Measurements from ENCODE around the gene GRHL3.

DNA sequence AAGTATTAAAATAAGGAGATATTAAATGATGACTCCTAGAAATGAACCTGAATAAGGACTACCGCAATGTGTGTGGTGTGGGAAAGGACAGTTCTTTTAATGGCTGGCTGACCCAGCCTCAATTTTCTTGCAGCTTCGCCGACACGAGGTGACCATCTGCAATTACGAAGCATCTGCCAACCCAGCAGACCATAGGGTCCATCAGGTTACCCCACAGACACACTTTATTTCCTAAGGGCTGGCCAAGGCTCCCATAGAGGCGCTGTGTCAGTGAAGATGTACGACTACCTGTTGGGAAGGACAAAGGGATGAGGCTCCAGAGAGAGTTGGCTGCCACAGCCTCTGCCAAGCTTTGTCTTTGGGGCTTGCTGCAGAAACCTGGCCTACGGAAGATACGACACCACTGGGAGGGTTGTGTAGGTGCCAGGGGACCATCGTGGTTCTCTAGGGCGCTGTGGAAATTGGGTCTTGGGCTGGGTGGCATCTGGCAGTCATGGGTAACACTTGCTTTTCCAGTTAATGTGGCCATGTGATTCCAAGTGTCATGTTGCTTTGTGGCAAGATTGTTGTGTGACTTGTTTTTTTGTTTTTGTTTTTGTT, 3.7 kb upstream of the LYPLA2 start:
- PRO-cap = no peak
- RAMPAGE, long total RNA, 3 experiments = no peak in any of the 3 experiments

- PRO-cap = no peak
- RAMPAGE, long total RNA, 3 experiments = no peak in any of the 3 experiments
Observed at GRCh38 chr1:23797896-23799261, 2.2 kb downstream of the GALE start.

GRCh38 chr1:23868843-23869172, 718 bp upstream of the FUCA1 start:
- PRO-cap = no peak
- RAMPAGE, long total RNA, 3 experiments = no peak in any of the 3 experiments

- PRO-cap = no peak
- RAMPAGE, long total RNA, 3 experiments = no peak in any of the 3 experiments
Observed at GRCh38 chr1:23974621-23975309, 5.4 kb downstream of the SRSF10 start.

DNA sequence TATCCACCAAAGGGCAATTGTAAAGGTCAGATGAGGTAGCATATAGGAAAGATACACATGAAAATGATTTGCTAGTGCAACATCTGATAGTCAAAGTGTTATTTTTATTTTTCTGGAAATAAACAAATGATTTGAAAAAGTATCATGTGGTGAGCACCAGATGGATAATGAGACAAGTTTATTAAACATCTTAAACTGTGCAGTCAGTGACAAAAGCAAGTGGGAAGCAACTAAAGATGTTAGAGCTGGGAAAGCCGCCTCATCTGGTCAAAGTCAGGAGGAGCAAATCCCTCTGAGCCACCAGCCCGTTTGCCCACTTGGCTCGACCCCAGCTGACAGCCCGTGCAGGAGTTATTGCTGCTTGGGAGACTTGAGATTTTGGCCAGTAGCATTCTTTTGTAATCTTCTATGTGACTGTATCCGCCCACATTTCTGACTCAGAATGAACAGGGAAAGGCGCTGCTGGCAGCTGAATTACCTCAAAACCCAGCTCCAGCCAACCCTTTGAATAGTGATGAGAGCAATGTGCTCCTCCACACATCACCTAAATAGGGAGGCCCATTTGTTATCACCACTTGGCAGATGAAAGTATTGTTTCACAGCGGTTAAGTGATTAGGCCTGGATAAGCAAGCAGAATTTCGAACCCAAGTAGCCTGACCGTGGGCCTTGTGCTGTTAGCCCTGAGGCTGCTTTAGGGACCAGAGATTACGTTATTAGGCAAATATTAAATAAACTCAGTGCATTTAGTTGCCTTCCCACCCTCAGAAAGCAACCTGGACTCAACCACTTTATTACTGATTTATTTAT, 65.7 kb downstream of the MYOM3 start:
- PRO-cap = no peak
- RAMPAGE, long total RNA, 3 experiments = no peak in any of the 3 experiments

GRCh38 chr1:24067975-24068513, 43.9 kb downstream of the MYOM3 start:
- PRO-cap = no peak
- RAMPAGE, long total RNA, 3 experiments = no peak in any of the 3 experiments

DNA sequence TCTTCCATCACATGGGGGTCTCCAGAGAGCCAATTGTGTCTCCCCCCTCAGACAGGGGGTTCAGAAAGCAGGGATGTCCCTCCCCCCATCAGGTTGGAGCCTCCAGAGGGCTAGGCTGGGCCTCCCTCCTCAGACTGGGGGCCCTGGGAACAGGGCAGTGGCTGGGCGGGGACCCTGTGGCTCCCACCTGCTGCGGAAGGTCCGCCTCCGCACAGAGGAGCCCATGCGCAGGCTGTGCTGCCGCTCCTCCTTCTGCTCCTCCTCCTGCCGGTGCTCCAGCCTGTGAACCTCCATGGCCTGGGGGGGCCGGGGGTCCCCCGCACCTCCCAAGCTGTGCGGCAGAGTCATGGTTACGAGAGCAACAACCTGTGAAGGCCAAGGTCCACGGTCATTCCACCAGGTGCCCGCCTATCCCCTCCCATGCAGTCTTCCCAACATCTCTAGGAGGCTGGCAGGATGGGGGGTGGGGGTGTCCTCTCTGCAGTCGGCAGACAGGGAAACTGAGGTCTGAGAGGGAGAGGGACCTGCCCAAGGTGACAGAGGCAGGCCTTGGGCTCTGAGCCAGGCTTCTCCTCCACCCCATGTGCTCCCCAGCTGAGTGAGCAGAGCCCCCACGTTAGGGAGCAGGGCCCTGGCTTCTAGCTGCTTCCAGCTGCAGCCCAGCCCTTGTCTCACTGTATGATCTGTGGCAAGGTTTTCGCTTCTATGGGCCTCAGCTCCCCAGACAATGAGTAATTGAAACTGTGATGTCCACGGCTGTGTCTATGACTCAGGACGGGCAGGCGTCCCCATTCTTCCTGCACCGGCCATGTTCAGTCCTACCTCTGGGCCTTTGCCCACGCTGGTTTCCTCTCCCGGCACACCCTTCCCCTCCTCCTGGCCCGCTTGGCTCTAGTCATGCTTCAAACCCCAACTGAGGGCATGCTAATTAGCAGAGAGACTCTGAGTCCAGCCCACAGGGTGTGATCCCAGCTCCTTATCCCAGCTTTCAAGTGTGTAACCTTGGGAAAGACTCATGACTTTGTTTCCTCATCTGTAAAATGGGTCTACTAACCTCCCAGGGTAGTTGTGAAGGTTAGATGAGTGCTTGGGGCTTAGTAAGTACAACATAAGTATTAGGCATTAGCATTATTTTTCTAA, 3.3 kb downstream of the MYOM3 start:
- PRO-cap = bidirectional peak, plus-strand start at position 815 of the sequence, minus-strand start at position 676 of the sequence
- RAMPAGE, long total RNA, 3 experiments = no peak in any of the 3 experiments

DNA sequence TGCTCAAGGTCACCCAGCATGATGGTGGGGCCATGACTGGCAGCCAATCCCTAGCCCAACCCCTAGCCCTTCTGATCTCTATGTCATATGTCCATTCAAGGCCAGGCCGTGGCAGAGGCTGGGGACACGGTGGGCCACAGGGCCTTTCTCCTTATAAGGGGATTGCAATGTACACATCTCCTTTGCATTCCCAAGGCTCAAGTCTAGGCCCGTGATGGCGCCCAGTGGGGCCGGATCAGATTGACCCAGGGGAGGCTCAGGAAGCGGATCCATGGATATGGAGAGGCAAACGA, 2.3 kb downstream of the MYOM3 start:
- PRO-cap = no peak
- RAMPAGE, long total RNA, 3 experiments = no peak in any of the 3 experiments

- PRO-cap = no peak
- RAMPAGE, long total RNA, 3 experiments = no peak in any of the 3 experiments
Observed at GRCh38 chr1:24186595-24187065, 459 bp downstream of the IFNLR1 start.

- PRO-cap = no peak
- RAMPAGE, long total RNA, 3 experiments = no peak in any of the 3 experiments
Observed at GRCh38 chr1:24199198-24199727, 12.2 kb upstream of the IFNLR1 start.

GRCh38 chr1:24203289-24203785, 16.2 kb upstream of the IFNLR1 start:
- PRO-cap = no peak
- RAMPAGE, long total RNA, 3 experiments = no peak in any of the 3 experiments

GRCh38 chr1:24319016-24320211, at the start of gene GRHL3:
Gene GRHL3, plus strand, starts transcription at chr1:24319357.
- PRO-cap = no peak
- RAMPAGE, long total RNA, 3 experiments = no peak in any of the 3 experiments

DNA sequence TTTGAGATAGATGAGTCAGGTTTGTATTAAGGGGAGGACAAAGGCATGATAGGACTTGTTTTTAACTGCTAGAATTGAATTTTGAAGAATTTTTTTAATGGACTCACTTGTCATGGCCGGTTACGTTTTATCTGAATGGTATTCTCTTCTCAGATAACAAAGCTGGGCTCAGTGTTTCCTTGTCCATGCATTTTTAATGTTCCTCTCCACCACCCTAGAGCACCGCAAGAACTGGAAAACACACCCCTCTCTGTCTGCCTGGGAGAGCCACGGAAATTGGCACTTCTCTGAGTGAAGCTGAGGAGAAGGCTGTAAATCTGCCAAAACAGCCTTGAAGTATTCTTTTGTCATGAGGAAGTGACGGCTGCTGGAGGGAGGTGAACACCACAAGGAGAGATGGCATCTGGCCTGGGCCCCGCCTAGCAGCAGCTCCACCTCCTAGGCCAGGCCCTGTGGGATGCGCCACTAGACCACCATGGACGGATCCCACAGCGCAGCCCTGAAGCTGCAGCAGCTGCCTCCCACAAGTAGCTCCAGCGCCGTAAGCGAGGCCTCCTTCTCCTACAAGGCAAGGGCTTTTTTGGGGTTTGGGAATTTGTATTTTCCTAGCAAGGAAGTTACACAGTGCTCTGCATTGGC, 3.6 kb downstream of the NIPAL3 start:
- PRO-cap = no peak
- RAMPAGE, long total RNA, 3 experiments = no peak in any of the 3 experiments

DNA sequence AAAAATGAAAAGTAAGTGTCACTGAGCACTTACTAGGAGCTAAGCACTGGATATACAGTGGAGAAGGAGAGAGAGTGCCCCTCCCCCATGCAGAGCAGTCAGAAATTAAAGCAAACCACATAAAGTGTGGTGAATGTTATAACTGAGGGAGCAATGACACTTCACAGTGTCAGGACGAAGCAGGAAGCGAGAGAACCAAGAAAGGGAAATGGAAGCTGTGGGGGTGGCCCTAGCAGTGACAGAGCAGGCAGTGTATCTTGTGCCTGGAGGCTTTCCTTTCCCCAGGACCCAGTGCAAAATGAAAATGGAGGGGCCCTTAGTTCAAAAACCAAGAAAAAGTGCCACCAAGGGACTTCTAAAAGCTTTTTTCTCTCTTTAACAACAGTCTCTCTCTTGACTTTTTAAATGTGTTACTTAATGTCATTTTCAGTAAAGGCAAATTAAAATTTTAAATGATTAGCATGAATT, 21.5 kb upstream of the RCAN3 start:
- PRO-cap = no peak
- RAMPAGE, long total RNA, 3 experiments = no peak in any of the 3 experiments

DNA sequence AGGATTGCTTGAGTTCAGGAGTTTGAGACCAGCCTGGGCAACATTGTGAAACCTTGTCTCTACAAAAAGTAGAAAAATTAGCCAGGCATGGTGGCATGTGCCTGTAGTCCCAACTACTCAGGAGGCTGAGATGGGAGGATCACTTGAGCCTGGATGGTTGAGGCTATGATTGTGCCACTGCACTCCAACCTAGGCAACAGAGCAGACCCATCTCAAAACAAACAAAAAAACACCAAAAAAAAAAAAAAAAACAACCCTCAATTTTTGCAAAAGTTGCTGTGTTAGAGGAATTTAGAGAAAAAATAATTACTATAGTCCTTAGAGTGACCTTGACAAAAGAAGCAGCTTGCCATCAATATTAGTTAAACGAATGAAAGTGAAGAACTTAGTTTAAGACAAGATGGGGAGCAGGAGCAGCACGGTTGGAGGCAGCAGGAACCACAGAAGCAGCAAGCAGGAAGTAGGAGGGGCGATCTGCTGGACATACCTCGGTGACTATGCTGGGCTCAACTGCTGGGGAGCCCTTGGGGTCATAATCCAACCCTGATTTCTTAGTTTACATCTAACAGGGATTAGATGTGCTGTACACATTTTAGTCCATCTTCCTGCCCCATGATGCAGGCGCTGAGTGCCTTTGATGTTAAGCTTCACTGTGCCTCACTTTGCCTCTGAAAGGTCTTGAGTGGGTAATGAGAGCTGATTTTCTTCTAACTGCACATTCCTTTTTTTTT, 1.5 kb upstream of the RCAN3 start:
- PRO-cap = no peak
- RAMPAGE, long total RNA, 3 experiments = no peak in any of the 3 experiments

- PRO-cap = no peak
- RAMPAGE, long total RNA, 3 experiments = no peak in any of the 3 experiments
Observed at GRCh38 chr1:24502019-24502644, 504 bp upstream of the RCAN3 start.

DNA sequence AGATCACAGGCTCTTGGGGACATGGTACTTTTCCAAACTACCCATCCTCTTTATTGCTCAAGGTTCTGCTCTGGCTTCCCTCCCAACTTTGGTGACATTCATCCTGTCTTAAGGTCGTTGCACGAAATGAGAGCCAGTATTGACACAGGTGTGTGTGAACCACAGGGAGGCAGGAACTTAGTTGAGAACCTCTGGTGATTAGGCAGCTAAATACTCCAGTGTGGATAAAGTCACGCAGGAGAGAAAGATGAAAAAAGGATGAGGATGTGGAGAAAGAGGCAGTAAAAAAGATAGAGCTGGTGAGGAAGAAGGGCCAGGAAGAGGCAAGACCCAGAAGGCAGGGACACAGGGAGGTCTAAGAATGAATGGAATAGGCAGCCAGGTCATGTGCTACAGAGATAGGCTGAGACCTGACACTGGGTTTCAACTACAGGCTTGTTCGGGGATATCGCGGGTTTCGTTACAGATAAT, 5.6 kb downstream of the RCAN3 start:
- PRO-cap = no peak
- RAMPAGE, long total RNA, 3 experiments = no peak in any of the 3 experiments

DNA sequence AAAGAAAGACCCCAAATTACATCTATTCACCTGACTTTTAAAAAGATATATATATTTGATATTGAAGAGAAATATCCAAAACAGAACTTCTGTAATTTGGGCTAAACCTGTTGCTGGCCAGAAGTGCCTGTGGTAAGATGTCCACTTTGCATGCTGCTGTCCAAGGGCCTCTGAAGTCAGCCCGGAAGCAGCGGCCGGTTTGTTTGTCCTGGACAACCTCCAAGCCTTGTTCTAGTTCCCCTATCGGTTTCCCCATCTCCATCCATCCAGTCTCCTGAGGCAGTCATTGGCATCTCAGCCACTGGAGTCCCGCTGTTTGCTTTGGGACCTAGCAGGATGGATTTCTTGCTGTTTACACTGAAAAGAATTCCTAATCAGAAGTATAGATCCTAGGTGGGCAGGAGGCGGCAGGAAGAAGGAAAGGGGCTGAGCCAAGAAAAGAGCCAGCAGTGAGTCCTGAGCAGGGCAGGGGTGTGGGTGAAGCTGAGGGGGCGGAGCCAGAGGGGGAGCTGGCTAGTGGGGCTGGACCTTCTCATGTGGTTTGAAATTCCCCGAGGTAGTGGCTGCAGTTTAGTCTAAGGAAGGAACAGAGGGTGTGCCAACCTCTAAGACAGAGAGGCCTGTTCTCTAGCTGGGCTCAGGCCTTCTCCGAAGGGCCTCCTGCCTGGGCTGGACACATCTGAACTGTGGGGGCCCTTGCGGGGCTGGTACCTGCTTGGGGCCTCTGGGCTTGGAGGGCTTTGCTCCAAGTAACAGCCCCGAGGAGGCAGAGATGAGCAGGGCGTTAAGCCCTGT, 3.3 kb downstream of the NCMAP start:
- PRO-cap = no peak
- RAMPAGE, long total RNA, 3 experiments = no peak in any of the 3 experiments

DNA sequence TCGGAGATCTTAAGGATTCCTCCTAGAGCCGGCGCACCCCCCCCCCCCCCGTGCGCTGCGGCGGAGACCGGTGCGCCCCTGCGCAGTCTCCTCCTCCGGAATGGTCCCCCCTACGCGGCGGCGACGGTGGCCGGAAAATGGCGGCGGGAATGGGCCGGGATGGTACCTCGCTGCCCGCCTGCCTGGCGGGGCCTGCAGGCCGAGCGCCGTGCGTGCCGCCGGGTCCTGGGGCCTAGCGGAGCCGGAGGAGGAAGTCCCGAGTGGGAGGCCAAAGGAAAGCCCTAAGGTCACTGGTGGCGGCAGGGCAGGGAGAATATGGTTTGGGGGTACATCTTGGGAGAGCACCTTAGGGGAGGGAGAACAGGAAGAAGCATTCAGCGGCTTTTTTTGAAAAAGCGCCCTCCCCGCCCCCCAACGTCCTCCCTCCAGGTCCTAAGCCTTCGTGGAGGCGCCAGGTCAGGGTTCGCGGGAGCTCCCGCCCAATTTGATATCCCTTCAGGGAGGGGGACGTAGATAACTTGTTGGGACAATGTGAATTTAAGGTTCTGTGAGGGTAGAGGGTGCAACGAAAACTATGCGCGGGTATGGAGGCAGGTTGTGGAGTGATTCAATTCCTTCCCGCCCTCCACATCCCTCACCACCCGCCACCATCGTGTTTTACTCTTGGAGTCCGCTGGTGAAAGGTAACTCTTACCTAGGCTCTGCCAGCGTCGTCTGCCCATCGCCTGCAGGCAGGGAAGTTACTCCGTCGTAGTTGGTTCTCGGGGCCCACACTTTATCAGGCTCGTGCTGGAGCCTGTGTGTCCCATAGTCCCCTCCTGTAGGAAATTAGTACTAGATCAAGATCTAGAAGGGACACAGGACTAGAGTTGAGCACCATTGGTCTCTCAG, 590 bp downstream of the SRRM1 start:
- PRO-cap = no peak
- RAMPAGE, long total RNA, 3 experiments = no peak in any of the 3 experiments

- PRO-cap = no peak
- RAMPAGE, long total RNA, 3 experiments = no peak in any of the 3 experiments
Observed at GRCh38 chr1:24745685-24746145, 468 bp downstream of the CLIC4 start.